ENCODE measurements around the gene TBX21.

DNA sequence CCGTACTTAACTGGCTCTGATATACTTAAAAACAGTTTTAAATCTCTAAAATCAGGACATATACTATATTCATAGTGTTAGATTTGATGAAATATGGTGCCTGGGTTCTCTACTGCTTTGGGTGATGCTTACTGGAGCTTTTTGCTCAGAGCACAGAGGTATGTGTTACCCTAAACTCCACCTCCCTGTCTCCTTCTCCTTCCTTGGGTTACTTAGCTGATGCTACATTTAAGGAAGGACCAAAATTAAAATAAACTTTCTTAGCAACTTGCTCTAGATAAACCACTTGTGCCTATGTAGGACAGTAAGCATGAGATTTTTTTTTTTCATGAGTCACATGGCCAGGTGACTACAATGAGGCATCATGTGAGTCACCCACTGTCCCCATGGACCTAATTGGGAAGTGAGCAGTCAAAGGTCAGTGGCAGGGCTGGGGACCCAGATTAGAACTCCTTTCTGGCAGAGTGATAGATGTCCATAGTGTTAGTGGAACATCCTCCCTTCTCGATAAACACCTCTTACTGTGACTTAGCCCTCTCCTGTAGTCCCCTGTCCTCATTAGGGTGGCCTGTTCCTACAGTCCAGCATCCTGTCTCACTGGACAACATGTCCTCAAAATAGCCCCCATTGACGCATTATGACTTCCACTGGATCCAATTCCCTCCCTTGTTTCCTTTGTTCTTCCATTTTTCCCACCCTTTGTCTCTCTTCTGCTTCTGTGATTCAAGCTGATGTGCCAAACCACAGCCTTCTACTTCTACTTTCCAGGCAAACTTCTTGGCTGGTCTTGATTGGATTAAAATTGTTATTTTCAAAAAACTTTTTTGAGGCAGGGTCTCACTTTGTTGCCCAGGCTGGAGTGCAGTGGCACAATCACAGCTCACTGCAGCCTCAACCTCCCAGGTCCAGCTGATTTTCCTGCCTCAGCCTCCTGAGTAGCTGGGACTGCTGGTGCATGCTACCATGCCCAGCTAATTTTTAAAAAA, 12.4 kb downstream of the ITGB3 start:
- CAGE, long polyA plus RNA: no peak
- RRBS: no CpG with 5 or more reads among the region's 3 CpGs

GRCh38 chr17:47294211-47294722, 29.5 kb upstream of the EFCAB13 start:
- CAGE, long polyA plus RNA: no peak
- RRBS: no CpG with 5 or more reads among the region's 5 CpGs

- CAGE, long polyA plus RNA: no peak
- RRBS: no CpG with 5 or more reads among the region's 1 CpG
These were observed 94.0 kb upstream of the NPEPPS start for GRCh38 chr17:47436817-47437487.

GRCh38 chr17:47493188-47493538, 37.7 kb upstream of the NPEPPS start:
- CAGE, long polyA plus RNA: no peak
- RRBS: no CpG with 5 or more reads among the region's 12 CpGs

DNA sequence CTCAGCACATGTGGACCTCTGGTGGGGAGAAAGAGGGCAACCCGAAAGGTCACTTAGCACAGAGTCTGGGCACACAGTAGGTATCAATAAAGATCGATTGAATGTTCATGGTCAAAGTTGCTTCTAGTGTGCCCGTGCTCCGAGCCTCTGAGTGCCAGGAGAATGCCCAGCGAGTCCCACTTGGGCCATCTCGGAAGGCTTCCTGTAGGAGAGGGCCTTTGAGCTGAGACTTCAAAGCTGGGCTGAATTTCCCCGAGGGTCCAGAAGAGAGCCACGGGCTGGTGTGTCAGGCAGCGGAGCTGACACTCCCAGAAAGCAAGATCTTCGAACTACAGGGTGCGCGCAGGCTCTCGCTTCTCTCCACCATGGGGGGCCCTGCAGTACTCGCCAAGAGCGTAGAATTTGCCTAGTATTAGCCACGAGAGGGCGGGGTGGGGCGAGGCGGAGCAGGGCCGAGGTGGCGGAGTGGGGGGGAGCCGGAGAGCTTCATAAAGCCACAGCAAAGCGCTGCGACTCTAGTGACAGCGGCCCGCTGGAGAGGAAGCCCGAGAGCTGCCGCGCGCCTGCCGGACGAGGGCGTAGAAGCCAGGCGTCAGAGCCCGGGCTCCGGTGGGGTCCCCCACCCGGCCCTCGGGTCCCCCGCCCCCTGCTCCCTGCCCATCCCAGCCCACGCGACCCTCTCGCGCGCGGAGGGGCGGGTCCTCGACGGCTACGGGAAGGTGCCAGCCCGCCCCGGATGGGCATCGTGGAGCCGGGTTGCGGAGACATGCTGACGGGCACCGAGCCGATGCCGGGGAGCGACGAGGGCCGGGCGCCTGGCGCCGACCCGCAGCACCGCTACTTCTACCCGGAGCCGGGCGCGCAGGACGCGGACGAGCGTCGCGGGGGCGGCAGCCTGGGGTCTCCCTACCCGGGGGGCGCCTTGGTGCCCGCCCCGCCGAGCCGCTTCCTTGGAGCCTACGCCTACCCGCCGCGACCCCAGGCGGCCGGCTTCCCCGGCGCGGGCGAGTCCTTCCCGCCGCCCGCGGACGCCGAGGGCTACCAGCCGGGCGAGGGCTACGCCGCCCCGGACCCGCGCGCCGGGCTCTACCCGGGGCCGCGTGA, at the start of gene TBX21:
TBX21 (plus strand) TSS at position 518 of the 1,104 bp plus-strand sequence.
- CAGE, long polyA plus RNA: no peak
- RRBS: 3% methylated on average over 61 of the region's 111 CpGs

DNA sequence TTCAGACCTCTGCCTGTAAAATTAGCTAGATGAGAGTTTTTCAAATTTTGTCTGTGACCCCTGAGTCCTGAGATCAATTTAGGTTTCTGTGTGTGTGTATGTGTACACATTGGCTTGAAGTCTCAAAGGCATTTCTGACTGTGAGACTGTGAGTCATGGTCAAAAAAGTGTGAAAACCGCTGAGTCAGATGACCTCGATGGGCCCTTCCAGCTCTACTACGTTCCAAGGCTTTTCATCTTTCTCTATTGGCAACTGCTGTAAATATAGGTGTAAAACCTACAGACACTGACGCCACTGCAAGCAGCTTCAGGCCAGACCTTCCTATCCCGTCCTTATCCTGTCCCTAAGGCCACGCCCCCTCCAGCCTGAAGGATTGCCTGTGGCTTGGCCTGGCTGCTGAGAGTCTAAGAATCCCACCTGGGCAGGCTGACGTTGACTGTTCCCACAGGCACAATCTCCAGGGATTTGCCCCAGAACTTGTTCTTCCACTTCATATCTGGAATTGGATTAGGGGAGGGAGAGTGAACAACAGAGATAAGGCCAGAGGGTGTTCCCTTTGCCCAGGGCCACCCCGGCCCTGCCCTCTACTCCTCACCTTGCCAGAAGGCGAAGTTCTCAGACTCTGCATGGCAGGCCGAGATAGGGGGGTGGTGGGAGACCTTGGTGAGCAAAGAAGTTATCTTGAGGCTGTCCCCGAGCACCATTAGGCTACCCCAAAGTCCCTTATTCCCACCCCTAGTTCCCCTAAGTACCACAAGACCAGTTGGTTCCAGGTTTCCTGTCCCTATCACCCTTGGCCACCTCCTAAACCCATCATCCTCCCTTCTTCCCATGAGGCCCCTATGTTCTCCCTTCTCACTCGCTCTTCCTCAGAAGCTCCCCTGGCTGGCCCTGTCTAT, 11.2 kb downstream of the OSBPL7 start:
- CAGE, long polyA plus RNA: no peak
- RRBS: no CpG with 5 or more reads among the region's 12 CpGs

- CAGE, long polyA plus RNA: no peak
- RRBS: 4% methylated on average over 8 of the region's 24 CpGs
These were observed 14.4 kb downstream of the COPZ2 start for GRCh38 chr17:48023188-48023667.

DNA sequence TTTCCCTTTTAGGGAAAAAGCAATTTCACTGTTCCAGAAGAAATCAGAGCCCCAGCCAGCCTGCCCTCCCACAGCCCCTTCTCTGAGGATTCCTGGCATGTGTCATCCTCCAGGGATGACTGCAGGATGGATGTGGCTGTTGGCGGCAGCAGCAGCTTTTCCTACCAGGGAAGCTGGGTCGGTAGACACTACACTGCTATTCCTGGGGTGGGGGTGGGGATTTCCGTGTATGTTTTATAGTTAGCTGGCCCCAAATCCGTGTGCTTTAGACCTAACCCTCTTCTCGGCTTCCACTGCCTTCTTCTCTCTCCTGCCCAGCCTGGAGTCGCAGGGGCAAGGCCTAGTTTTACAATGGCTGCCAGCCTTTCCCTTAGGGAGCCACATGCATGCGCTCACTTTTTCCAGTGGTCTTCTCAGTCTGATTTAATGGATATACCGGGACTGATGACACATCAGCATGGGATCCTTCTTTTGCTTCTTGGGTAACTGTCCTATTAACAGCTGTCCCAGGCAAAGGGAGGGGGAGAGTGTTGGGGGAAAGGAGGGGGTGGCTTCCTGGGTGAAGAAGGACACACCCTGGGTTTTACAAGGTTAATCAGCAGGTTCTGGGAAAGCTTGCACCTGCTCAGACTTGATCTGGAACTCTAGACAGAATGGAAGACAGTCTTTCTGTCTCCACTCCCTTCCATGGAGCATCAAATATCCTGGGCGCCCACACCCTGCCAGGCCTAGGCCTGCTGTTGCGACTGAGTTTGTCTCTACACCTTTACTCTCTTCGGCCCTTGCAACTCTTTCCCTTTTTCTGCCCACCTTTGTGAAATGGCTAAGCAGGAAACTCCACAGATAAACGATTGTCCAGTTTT, 2.6 kb upstream of the NFE2L1 start:
- CAGE, long polyA plus RNA: no peak
- RRBS: no CpG with 5 or more reads among the region's 12 CpGs

GRCh38 chr17:48100530-48100922, 752 bp downstream of the CBX1 start:
- CAGE, long polyA plus RNA: no peak
- RRBS: no CpG with 5 or more reads among the region's 18 CpGs

GRCh38 chr17:48112979-48113658, 5.6 kb downstream of the SNX11 start:
- CAGE, long polyA plus RNA: no peak
- RRBS: no CpG with 5 or more reads among the region's 8 CpGs

DNA sequence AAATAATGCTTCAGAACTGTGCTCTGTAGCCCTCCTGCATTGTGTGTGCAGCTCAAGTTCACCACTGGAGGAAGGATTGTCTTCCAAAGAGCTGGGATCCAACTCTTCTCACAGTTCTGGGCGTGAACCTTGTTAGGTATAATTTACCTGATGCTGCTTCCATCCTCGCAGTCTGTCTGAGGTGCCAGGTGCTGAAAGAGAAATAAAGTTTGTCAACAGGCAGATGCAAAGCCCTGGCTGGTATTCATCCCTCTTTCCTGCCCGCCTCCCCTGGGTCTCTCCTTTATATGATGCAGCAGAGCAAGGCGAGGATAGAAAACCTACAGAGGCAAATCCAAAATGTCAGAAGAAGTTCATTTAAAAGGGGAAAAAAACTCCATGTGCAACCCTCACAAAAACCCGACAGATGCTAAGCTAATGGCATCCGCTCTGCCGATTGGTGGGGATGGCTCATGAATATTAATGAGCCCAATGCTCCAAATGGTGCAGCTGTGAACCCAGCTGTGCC, 15.3 kb downstream of the SNX11 start:
- CAGE, long polyA plus RNA: no peak
- RRBS: no CpG with 5 or more reads among the region's 7 CpGs

- CAGE, long polyA plus RNA: no peak
These were observed 135.5 kb downstream of the SNX11 start for GRCh38 chr17:48243107-48243359.

DNA sequence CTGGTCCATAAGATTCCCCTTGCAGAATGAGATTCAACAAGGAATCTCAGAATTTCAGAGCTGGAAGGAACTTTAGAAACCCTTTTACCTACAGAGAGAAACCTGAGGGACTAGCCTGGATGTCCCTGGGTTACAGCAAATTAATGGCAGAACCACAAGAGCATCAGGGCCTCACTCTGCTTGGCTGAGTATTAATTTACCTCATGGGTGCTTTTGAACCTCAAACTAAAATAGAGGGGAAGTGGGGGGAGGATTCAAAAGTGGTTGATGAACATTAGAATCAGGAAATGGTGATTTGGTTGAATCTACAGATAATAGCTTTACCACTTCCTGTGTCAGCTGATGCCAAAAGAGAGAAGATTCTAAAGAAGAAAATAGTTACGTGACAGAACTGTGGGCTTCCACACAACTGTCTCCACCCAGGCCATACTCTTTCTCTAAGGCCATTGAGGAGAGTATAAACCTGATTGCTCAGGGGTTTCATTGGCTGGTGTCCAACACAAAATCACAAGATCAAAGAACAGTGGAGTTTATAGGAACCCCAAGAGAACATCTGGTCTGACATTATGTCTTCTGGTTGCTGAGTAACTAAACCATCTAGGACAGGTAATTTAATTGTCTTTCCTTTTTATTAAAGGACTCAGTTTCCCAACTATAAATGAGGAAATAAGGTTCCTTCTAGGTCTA, 11.3 kb upstream of the SKAP1 start:
- CAGE, long polyA plus RNA: no peak
- RRBS: no CpG with 5 or more reads among the region's 1 CpG

- CAGE, long polyA plus RNA: no peak
- RRBS: no CpG with 5 or more reads among the region's 2 CpGs
These were observed 42.3 kb upstream of the SKAP1 start for GRCh38 chr17:48472393-48472732.

DNA sequence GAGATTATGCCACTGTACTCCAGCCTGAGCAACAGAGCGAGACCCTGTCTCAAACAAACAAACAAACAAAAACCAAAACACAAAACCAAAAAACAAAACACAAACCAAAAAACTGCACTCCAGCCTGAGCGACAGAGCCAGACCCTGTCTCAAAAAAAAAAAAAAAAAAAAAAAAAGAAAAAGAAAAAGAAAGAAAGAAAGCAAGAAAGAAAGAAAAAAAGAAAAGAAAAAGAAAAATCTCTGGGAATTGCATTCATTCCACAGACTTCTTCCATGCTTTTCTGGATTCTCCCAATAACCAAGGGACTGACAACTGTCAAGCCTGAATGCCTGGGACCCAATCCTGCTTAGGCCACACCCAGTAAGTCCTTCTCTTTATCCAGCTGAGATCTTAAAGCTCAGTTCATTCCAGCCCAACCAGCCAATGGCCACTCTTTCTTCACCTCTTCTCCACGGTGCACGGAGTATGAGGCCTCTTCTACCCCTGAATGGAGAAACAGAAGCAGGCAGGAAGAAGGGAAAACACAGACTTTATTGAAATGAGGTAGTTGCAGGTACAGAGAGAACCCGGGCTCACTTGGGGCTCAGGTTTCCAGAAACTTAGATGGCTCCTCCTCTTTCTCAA, 2.7 kb downstream of the HOXB1 start:
- CAGE, long polyA plus RNA: no peak
- RRBS: no CpG with 5 or more reads among the region's 5 CpGs

GRCh38 chr17:48549181-48550114, 4.5 kb upstream of the HOXB2 start:
- CAGE, long polyA plus RNA: no peak
- RRBS: no CpG with 5 or more reads among the region's 10 CpGs

- CAGE, long polyA plus RNA: no peak
- RRBS: 6% methylated on average over 10 of the region's 41 CpGs
These were observed 9.2 kb upstream of the HOXB2 start for GRCh38 chr17:48553677-48554889.

DNA sequence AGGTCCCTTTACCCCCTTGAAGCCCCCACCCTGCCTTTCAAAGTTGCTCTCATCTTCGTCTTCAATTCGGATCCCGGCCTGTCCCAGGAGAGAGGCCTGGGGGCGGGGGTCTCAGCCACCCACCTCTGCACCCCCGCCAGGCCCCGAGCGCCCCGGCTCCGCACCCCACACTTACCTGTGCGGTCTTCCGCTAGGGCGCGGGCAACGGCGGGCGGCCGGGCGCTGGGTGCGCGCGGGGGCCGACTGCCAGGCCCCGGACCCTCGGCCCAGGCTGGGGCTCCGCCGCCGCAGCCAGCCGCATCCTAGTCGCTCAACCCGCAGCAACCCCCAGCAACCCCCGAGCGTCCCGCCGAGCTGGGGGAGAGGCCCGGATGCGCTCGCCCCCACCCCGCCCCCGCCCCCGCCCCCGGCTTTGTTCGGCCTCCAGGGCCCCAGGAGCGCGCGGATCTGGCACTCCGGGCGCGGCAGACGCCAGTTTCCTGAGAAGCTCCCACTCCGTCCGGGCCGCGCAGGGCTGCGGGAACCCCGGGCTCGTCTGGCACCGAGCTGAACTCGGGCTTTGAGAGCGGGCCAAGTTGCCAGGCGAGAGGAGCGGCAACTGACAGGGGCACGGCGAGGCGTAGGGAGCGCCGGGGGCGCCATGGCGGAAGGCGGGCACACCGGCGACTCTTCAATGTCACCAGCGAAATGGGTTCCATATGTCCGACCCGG, 14.0 kb downstream of the HOXB4 start:
- CAGE, long polyA plus RNA: no peak
- RRBS: 7% methylated on average over 58 of the region's 74 CpGs

DNA sequence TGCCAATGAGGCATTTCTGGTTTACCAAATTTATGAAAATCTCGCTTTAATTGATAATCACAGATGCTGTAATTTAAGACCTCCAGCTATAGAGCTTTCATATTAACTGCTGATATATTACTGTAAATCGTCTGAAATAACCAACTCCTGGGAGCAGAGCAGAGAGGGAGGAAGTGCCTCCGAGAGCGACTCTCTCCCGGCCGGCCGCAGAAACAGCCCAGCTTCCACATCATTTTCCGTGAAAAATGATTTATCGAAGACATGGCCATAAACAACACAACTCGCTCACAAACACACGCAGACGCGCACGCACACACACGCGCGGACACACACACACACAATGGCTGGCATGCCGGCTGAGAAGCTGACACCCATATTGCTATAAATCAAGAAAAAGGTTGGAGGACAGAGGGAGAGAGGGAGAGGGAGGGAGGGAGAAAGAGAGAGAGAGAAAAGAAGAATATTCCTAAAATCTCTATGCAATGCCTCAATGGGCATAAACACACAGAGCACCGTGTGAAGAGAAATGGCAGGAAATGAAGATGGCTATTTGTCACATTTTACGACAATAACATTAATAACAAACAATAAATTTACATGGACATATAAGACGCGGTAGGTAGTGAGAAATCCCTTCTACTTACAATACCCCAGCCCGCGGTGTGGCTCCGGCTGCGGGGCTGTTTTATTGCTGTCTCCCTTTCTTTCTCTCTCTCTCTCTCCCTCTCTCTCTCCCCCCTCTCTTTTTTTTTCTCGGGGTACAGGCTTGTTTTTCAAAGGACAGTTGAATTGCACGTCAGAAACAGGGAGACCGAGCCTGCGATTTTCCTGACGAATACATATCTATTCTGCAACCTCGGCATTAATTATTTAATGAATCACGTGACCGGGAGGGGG, 9.6 kb downstream of the HOXB4 start:
- CAGE, long polyA plus RNA: no peak
- RRBS: no CpG with 5 or more reads among the region's 34 CpGs

GRCh38 chr17:48576384-48577207, 1.6 kb downstream of the HOXB4 start:
- CAGE, long polyA plus RNA: no peak
- RRBS: 6% methylated on average over 13 of the region's 43 CpGs